Endometrial microvascular endothelial cells (primary cell): ENCODE results near the gene GAA.

GRCh38 chr17:78882382-78882909, 20.6 kb downstream of the CEP295NL start:
- RAMPAGE, long total RNA = no peak

DNA sequence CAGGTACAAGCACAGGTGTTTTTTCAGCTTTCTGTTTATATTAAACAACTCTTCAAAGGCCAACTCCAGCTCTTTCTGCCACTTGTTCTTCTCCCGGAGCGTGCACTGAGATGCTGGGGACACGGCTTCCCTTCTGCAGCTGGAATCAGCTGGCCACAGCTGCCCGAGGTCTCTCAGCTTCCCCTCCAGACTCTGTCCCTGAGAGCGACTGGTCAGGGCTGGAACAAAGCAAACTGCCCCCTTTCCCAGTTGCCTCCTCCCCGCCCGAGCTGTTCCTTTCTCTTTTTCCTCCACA, 11.6 kb downstream of the CEP295NL start:
- RAMPAGE, long total RNA = no peak

- RAMPAGE, long total RNA = no peak
Observed at GRCh38 chr17:78908257-78909177, 5.5 kb upstream of the CEP295NL start.

GRCh38 chr17:78996483-78997386, 12.8 kb downstream of the CANT1 start:
- RAMPAGE, long total RNA = no peak

- RAMPAGE, long total RNA = no peak
Observed at GRCh38 chr17:79038433-79039369, 14.7 kb downstream of the C1QTNF1 start.

DNA sequence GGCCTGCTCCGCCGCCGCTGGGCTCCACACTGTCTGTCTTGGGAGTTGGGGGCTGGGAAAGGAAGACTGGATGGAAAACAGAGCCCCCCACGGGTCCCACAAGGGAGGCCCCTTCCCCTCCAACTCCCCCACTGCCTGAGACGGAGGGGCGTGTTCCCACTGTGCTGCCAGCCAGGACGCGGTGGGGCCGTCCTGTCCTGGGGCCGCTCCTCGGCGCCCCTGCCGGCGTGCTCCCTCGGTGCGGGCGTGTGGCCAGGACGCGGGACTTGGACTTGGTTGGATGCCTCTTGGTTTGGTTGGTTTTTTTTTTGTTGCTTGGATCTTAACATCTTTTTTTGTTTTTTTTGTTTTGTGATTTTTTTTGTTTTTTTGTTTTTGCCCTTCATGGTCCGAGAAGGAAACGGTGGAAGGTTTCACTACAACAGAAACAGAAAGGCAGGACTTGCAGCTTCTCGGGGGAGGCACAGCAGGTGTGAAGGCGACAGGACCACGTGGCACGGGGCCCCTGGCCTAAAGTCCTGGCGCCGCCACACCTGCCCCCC, 15.9 kb downstream of the ENGASE start:
- RAMPAGE, long total RNA = no peak

GRCh38 chr17:79092213-79092553, 17.6 kb downstream of the ENGASE start:
- RAMPAGE, long total RNA = no peak

GRCh38 chr17:79224766-79225207, 150.2 kb downstream of the ENGASE start:
- RAMPAGE, long total RNA = no peak

DNA sequence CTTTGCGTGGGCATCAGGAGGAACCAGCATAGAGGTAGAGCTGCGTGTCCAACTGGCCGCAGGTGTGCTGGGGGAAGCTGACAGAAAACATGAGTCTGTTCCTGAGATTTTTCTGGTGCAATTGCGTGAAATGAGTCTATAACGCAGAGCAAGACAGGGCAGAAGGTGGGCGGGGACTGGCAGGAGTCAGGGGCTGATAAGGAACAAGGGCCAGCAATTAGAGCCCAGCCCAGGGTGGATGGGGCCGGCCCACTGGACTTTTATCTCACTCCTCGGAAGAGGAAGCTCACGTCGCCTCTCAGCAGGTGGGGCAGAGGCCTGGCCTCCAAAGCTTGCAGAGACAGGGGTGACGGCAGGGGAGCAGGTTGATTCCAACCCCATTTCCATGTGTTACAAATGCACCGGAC, 238.1 kb downstream of the RBFOX3 start:
- RAMPAGE, long total RNA = no peak

GRCh38 chr17:79432997-79433216, 177.9 kb downstream of the RBFOX3 start:
- RAMPAGE, long total RNA = no peak

GRCh38 chr17:79618281-79618703, 7.4 kb upstream of the RBFOX3 start:
- RAMPAGE, long total RNA = no peak

DNA sequence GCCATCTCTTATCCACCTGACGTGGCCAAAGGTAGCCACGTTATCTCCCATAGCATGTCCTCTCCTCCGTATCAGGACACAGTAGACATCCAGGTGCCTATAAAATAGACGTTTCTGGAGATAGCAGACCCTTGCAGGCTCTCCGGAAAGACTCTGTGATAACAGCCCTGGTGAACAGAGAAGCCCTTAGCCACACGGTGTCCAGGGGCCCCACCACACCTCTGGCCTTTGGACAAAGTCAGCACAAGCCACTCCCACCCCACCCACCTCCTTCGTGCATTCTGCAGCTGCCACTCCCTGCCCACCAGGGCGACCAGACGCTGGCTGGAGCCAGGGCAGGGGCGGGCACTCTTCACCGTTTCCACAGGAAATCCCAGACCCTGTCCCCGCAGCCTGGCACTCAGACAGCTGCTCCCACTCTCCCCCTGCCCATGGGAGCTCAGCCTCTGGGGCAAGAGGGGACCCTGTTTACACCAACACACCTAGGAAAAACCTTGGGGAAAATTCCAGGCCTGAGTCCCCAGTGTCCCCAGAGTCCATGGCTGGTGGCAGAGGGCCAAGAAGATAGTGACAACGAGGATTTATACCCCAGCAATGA, 15.4 kb upstream of the ENPP7 start:
- RAMPAGE, long total RNA = no peak

- RAMPAGE, long total RNA = no peak
Observed at GRCh38 chr17:79809396-79810285, 12.8 kb upstream of the CBX8 start.

GRCh38 chr17:79812021-79812579, 15.2 kb upstream of the CBX8 start:
- RAMPAGE, long total RNA = no peak

- RAMPAGE, long total RNA = no peak
Observed at GRCh38 chr17:79841402-79842504, 2.5 kb upstream of the CBX4 start.

GRCh38 chr17:79852396-79853157, 13.3 kb upstream of the CBX4 start:
- RAMPAGE, long total RNA = no peak

DNA sequence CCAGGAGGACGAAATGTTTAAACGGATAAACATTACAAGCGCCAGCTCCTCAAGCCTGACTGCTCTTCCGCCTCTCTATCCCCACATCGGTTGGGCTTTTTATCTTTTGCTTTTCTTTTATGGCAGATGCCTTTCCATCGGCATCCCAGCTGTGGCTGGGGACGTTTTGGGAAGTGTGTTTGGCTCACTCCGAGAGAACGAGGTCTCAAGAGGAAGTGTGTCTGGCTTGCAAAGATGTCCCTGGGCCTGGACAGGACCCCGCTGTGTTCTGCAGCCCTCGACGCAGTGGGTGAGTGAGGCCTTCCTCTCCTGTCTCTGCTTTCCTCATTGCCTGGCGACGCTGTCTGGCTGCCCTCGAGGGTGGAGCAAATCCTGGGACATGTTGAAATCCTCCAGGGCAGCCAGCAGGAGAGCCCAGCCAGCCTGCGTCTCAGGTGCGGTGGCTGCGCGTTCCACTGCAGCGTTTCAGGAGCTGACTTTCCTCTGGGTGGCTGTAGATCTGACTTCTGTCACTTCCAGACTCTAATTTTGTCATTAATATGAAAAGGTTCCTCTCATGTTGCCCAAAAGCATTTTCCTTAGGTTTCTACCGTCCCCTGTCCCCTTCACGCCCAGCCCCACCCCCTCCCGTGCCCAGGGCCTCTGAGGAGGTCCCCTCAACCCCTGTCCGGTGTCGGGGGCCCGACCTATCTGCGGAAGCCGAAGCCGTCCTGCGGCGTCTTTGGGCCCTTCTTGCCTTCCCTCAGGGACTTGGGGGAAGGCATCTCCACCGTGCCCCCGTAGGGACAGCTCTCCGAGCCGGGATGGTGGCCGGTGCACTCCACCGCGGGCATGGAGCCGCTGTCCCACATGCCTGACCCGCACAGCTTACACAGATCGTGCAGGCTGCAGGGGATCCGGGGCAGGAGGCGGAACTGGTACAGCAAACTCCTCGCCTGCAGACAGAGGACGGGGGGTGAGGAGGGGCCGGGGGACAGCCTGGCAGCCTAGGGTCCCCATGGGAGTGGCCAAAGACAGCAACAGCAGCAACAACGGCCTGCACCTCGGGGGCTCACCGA, 95.2 kb downstream of the TBC1D16 start:
- RAMPAGE, long total RNA = no peak

DNA sequence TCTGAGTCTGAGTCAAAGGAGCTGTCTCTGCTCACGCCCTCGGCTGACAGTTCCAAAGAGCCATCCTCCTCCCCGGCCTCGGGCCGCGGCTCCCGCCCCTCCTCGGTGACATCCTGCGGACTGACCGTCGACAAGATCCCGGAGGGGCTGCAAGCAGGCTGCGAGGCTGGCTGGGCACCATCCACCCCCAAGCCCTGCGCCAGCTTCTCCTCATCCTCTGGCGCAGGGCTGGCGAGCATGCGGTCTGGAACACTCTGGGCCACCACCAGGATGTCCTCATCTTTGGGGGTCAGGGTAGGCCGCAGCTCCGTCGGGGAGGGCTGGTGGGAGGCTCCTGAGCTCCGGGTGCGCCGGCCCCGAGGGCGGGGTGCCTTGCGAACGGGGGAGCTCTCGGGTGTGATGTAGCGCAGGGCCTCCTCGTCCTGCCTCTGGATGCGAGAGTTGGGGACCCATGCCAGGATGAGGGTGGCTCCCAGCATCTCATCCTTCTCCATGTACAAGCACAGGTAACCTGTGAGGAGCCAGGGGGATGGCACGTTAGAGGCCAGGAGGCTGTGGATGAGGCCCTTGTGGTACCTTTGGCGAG, 25.3 kb downstream of the TBC1D16 start:
- RAMPAGE, long total RNA = no peak

- RAMPAGE, long total RNA = no peak
Observed at GRCh38 chr17:80035926-80036204, 193 bp upstream of the TBC1D16 start.

- RAMPAGE, long total RNA = start-site peak on the plus strand at chr17:80101582-80101609, 79 and 89 reads in 2 replicates
Observed at GRCh38 chr17:80100843-80101877, at the start of gene GAA. Gene GAA (plus strand): TSS chr17:80101581.